ENCODE results near the gene RARRES2.

- RRBS = no CpG with 5 or more reads among the region's 13 CpGs
Measured at GRCh38 chr7:150109534-150110089, 213.5 kb upstream of the LRRC61 start.

DNA sequence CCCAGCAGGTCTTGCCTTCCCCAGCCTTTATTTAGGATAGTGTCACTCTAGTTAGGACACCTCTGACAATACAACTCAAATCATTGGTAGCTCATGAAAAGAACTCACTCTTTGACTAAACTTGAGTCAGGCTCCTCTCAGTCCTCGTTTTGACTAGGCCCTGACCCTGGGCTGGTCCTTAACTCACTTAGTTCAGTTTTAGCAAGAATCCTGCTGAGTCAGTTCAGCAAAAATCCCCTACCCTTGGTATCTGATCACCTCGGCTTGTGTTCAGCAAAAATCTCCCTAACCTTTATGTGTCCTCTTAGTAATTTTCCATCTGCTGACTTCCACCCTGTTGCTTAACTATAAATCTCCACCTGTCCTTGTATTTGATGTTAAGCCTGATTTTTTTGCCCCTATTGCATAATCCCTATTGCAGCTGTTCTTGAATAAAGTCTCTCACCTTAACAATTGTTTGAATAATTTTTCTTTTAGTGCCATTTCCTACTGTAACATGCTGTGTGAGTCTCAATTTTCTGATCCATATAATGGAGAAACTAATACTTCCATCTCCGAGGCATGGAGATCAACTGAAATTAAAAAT lies 2.2 kb upstream of the LRRC61 start:
- RRBS = no CpG with 5 or more reads among the region's 3 CpGs

- RRBS = no CpG with 5 or more reads among the region's 20 CpGs
Measured at GRCh38 chr7:150334930-150336232, 6.0 kb downstream of the RARRES2 start.

DNA sequence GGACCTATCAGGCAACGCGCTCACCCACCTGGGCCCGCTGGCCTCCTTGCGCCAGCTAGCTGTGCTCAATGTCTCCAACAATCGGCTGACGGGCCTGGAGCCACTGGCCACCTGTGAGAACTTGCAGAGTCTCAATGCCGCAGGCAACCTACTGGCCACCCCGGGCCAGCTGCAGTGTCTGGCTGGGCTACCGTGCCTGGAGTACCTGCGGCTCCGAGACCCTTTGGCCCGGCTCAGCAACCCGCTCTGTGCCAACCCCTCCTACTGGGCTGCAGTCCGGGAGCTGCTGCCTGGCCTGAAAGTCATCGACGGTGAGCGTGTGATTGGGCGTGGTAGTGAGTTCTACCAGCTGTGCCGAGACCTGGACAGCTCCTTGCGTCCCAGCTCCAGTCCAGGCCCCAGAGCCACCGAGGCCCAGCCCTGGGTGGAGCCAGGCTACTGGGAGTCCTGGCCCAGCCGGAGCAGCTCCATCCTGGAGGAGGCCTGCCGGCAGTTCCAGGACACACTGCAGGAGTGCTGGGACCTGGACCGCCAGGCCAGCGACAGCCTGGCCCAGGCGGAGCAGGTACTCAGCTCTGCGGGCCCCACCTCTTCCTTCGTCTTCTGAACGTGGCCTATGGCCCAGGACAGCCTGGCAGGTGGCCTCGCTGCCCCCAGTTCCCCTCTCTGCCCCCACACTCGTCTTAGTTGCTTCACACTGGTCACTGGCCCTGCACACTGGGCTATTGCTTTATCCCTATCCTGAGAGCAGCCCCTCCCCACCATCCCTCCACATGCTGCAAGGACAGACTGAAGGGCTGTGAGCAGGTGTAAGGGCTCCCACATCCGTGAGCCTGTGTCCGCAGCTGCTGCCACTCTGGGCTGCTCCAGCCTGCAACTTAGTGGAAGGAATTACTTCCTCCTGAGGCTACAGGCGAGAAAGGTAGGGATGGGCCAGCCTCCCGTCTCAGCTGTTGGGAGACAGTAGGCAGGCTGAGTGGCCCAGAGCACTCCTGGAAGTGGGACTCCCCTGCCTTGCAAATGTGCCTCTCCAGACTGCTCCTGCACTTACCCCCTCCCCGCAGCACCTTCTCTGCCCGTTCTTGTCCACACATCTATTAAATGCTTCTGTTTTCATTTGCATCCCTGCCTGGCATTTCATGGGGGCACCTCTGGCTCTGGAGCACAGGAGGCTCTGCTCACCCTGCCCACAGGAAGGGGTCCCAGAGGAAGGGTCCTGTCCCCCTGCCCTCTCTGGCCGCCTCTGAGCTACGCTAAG lies 4.0 kb downstream of the RARRES2 start:
- RRBS = 98% methylated on average over 7 of the region's 39 CpGs

DNA sequence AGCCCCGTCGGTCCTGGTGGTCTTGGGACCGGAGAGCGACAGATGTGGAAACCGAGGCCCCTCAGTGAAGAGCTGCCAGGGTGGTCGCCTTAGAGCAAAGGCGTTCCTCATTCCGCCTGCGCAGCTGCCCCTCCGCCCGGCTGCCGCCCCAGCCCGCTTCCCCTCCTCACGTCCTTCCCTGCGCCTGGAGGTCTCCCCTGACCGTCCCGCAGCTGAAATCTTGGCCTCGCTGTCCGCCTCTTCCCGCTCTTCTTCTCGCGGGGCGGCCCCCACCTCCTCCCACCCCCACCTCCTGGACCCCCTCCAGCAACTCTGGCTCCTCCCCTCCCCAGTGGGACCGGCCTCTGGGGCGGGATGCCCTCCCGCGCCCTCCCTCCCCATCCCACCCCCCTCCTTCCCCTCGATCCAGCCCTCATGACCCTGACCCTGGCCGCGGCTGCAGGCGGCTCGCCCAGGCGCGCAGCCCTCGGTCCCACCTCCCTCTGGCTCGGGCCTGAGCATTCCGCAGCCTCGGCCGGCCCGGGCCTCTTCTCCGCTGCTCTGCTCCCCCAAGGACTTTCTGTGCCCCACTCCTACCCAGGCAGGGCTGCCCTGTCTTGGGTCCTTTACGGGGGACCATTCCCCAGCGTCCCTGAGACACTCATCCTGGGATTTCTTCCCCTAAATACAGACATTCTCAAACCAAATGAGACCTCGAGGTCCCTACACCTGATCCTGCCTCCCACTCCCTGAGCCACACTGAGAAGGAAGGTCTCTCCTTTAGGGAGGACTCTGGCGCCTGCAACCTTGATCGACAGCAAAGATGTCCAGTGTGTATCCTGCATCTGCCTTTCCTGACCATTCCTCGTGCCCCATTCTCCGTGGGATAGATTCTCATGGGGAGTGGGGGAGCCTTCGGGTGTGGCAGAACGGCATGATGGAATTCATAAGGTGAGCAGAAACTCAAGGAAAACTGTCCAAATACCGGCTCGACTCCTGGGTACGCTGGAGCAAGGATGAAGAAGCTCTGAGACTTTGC lies at the start of gene RARRES2:
Gene RARRES2 (minus strand): TSS at position 222 of the 1,018 bp plus-strand sequence.
- RRBS = 27% methylated on average over 7 of the region's 53 CpGs

- RRBS = no CpG with 5 or more reads among the region's 17 CpGs
Measured at GRCh38 chr7:150421044-150421400, 15.5 kb downstream of the ENSG00000284691 start.

DNA sequence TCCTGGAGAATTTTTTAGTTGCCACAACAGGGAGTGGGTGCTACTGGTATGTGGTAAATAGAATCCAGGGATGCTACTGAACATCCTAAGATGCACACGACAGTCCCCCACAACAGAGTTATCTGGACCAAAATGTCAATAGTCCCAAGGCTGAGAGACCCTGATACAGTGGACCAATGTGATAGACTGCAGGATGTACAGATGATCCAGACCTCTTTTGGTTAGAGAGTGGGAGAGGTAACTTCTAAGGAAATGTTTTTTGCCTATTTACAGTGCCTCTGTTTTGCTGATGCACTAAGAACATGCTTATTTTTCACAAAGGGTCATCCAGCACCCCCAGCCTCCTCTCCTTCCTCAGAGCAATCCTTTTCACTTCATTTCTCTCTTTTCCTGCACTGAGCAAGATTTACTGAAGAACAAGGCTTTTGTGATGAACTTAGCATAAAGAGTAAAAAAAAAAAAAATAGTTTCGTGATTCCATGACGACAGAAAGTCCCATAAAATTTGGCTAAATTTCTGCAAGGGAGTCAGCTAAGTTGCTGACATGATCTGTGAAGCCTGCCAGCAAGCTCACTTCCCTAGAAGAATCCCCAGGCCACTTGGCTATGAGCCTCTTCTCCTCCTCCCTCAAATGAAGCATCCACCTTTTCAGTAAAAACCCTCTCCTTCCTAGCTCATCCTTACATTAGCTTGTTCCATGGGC lies 30.6 kb downstream of the GIMAP8 start:
- RRBS = no CpG with 5 or more reads among the region's 3 CpGs

GRCh38 chr7:150503434-150504059 lies 11.1 kb upstream of the GIMAP7 start:
- RRBS = no CpG with 5 or more reads among the region's 5 CpGs

GRCh38 chr7:150556621-150557254 lies 10.5 kb upstream of the GIMAP4 start:
- RRBS = no CpG with 5 or more reads among the region's 3 CpGs

DNA sequence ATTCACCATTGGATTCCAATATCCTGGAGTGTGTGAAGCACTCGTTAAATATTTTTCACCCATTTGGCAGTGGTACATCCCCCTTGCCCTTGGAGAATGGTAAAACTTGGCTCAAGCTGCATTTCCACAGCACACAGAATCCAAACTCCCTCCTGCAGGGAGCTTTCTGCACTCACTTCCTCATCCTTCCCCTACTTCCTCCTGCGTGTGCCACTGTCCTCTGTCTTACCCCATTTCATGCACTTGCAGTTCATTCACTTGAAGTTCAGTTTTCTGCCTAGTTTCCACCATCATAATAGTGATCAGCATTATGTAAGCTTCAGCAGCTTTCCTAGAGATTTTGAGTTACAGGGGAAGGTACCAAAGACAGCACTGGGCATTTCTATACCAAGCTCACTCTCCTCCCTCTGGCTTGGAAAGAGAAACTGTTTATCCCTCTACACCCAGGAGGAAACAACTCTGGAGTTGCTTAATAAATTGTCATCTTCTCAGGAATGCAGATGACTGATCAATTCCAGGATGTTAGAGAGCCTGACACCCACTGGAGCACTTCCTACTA lies 19.3 kb downstream of the GIMAP4 start:
- RRBS = no CpG with 5 or more reads among the region's 2 CpGs

- RRBS = no CpG with 5 or more reads among the region's 18 CpGs
Measured at GRCh38 chr7:150741927-150743051, 5.1 kb downstream of the GIMAP5 start.

- RRBS = 32% methylated on average over 14 of the region's 31 CpGs
Measured at GRCh38 chr7:150799795-150800255, 339 bp downstream of the TMEM176B start.

GRCh38 chr7:150820021-150820457 lies 19.5 kb downstream of the TMEM176A start:
- RRBS = no CpG with 5 or more reads among the region's 6 CpGs

GRCh38 chr7:150825919-150826961 lies 25.7 kb downstream of the TMEM176A start:
- RRBS = no CpG with 5 or more reads among the region's 8 CpGs

- RRBS = 100% methylated on average over 3 of the region's 12 CpGs
Measured at GRCh38 chr7:150971095-150971698, 6.9 kb downstream of the KCNH2 start.

DNA sequence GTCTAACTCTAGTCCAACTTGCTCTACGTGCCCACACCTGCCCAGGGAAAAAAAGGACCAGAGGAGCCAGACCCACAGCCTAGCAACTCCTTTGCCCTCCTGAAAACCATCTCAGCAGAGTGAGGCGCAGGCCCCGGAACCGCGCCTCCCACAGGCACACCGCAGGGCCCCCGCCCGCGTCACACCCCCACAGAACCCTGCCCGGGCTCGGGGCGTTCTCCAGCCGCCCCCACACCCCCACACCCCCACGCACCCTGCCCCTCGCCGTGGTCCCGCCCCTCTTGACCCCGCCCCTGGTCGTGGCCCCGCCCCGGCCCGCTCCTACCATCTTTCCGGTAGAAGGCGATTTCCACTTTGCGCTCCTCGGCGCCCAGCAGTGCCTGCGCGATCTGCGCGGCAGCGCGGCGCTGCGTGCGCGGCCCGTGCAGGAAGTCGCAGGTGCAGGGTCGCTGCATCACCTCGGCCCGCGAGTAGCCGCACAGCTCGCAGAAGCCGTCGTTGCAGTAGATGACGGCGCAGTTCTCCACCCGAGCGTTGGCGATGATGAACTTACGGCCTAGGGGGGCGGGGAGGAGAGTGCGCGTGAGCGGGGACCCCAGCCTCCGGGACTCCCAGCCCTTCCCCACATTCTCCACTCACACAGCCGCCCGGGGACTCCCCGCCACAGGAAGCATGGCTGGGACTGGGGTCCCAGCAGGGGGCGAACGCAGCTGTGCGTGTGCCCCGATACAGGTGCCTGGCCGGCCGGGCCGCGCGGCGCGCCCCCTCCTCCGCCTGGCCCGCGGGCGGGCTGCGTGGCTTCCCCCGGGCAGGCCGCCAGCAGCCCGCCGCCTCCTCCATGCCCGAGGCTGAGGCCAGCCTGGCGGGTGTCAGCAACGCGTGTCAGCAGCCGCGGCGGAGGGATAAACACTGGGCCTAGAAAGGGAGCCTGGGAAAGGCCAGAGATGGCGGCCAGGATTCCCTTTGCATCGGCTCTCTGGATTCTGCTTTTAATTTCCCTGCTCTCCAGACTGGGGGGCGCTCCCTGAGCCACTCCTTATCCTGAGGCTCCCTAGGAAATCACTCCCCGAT lies 3.4 kb downstream of the KCNH2 start:
- RRBS = 2% methylated on average over 25 of the region's 92 CpGs

GRCh38 chr7:150992724-150993247 lies 2.0 kb downstream of the NOS3 start:
- RRBS = 53% methylated on average over 2 of the region's 9 CpGs

GRCh38 chr7:151014698-151015534 lies 9.4 kb downstream of the ATG9B start:
- RRBS = no CpG with 5 or more reads among the region's 19 CpGs

GRCh38 chr7:151038894-151039725 lies 9.2 kb upstream of the ASIC3 start:
- RRBS = no CpG with 5 or more reads among the region's 10 CpGs

GRCh38 chr7:151079934-151080690 lies 497 bp downstream of the FASTK start:
- RRBS = 2% methylated on average over 16 of the region's 52 CpGs